ENCODE data around the gene TCF20.

DNA sequence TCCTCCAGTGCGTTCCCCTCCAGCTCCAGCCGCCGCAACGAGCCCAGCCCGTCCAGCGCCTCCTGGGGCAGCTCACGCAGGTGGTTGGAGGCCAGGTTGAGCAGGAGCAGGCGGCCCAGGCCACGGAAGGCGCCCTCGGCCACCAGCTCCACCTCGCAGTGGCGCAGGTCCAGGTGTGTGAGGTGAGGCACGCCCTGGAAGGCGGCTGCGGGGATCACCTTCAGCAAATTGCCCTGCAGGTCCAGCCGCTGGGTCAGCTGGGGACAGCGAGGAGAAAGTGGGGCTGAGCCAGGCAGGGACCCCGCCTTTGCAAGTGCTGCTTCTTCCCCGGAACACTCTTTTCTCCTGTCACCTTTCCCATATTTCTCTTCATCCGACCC lies 2.1 kb downstream of the CHADL start:
- PRO-cap, result no peak
- RRBS, result no CpG with 5 or more reads among the region's 21 CpGs

DNA sequence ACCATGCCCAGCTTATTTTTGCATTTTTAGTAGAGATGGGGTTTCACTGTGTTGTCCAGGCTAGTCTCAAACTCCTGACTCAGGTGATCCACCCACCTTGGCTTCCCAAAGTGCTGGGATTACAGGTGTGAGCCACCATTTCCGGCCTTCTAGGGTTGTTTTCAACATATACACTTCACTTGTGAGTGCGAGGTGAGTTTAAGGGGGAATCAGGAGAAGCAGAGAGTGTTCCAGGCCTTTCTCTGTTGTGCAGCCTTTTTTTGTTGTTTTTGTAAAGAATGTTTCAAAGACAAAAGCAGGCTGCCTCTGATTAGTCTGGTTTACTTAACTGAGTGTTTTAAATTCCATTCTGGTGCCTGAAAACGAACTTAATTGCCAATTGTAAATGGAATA lies 4.4 kb upstream of the RANGAP1 start:
- PRO-cap, result unidirectional peak, plus-strand start at position 195 of the sequence
- RRBS, result no CpG with 5 or more reads among the region's 3 CpGs

- PRO-cap, result no peak
- RRBS, result 95% methylated on average over 3 of the region's 7 CpGs
Measured at GRCh38 chr22:41305529-41306241, 4.4 kb downstream of the ZC3H7B start.

GRCh38 chr22:41380844-41381340 lies 850 bp upstream of the TEF start:
- PRO-cap, result bidirectional peak, plus-strand start at chr22:41381009, minus-strand start at chr22:41380959; bidirectional peak, plus-strand start at chr22:41381462, minus-strand start at chr22:41381286
- RRBS, result no CpG with 5 or more reads among the region's 27 CpGs

DNA sequence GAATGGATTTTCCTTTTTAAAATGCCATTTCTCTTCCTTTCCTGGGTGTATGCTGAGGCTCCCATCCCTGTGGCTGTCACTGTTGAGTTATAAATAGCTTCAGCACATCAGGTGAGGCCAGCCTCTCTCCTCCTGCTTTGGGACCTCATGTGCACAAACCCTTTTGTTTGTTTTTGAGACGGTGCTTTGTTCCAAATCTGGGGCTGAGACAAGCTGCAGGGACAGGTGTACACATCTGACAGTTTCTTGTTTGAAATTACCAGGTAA lies 1.4 kb downstream of the TEF start:
- PRO-cap, result no peak
- RRBS, result no CpG with 5 or more reads among the region's 1 CpG

GRCh38 chr22:41448235-41448978 lies 1.8 kb upstream of the TOB2 start:
- PRO-cap, result bidirectional peak, plus-strand start at chr22:41448736, minus-strand start at chr22:41448368
- RRBS, result 5% methylated on average over 6 of the region's 30 CpGs

GRCh38 chr22:41478207-41478587 lies 9.3 kb downstream of the ACO2 start:
- PRO-cap, result no peak
- RRBS, result no CpG with 5 or more reads among the region's 3 CpGs

- PRO-cap, result no peak
- RRBS, result no CpG with 5 or more reads among the region's 14 CpGs
Measured at GRCh38 chr22:41522433-41523091, 21.7 kb downstream of the POLR3H start.

DNA sequence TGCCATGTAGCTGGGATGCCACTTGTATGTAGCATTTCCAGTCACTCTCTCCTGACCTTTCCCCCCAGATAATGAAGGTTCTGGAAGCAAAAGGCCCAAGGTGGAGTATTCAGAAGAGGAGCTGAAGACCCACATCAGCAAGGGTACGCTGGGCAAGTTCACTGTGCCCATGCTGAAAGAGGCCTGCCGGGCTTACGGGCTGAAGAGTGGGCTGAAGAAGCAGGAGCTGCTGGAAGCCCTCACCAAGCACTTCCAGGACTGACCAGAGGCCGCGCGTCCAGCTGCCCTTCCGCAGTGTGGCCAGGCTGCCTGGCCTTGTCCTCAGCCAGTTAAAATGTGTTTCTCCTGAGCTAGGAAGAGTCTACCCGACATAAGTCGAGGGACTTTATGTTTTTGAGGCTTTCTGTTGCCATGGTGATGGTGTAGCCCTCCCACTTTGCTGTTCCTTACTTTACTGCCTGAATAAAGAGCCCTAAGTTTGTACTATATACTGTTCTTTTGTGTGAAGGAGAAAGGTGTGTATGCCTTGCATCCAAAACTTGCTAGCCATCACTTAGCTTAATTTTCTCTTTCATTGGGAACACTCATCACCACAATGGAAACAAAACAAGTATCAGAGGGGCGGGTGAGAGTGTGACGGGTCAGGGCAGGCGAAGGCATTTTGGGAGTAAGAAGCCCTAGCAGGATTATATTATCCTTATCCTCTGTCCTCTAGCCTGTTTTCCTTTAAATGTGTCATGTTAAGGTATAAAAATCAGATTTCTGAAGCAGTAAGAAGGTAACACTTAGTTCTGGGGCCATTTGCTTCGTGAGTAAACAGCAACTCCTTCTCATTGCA lies 24.9 kb downstream of the SNU13 start:
- PRO-cap, result no peak
- RRBS, result no CpG with 5 or more reads among the region's 13 CpGs

DNA sequence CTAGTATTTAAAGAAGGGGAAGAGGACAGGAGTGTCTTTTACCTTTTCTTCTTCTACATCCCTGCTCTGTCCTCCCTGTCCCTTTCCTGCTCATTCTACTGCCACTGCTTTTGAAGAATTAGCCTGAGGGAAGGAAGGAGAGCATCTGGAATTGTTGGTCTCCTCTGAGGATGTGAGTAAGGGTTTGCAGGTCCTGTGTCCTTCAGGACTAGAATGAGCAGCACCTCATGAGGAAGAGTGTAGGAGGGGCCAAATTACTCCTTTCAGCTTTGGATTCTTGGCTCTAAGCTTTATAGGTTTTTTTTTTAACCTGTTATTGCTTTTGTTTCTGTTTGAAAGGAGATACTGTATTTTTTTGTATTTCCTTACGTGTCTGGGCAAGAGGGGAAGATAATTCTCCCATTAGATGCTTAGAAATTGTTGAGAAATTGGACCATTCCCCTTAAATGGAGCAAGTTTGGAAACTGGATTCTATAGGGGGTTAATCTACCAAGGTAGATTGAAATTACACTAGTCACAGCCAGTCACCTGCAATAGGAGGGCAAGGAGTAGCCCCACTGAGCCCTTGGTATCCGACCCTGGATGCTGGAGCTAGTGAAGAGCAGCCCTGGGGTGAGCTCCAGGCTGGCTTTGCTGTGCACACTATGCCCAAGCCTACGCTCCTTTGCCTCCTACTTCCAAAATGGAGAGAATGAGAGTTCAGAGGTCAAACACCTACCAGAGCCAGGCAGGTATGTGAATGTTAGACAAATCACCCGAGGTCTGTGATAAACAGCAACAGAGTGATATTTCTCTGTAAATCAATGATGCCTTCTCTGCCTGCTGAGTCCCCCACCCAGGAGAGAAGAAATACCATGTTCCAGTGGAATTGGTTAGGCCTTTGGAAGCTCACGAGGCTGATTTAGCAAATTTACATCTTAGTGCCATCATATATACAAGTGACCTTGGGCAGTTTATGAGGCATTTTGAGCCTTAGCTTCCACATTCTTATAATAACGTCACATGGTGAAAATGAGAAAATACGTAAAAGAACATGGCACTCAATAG lies 23.8 kb downstream of the SNU13 start:
- PRO-cap, result no peak
- RRBS, result no CpG with 5 or more reads among the region's 7 CpGs

DNA sequence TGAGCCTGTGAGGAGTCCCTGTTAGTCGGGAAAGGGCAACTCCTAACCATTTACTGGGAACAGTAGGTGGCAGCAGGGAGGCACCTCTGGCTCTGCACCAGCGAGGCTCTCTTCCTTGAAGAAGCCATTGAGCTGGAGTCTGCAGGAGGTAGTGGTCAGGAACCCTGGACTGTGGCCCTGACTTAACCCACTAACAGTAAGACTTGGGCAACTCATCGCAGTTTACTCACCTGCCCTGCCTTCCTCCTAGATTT lies 47.3 kb downstream of the MEI1 start:
- PRO-cap, result unidirectional peak, plus-strand start at position 127 of the sequence
- RRBS, result no CpG with 5 or more reads among the region's 3 CpGs

GRCh38 chr22:41833394-41834232 lies 708 bp downstream of the SREBF2 start:
- PRO-cap, result bidirectional peak, plus-strand start at chr22:41833497, minus-strand start at chr22:41833364; bidirectional peak, plus-strand start at chr22:41833893, minus-strand start at chr22:41833754
- RRBS, result 2% methylated on average over 30 of the region's 92 CpGs

DNA sequence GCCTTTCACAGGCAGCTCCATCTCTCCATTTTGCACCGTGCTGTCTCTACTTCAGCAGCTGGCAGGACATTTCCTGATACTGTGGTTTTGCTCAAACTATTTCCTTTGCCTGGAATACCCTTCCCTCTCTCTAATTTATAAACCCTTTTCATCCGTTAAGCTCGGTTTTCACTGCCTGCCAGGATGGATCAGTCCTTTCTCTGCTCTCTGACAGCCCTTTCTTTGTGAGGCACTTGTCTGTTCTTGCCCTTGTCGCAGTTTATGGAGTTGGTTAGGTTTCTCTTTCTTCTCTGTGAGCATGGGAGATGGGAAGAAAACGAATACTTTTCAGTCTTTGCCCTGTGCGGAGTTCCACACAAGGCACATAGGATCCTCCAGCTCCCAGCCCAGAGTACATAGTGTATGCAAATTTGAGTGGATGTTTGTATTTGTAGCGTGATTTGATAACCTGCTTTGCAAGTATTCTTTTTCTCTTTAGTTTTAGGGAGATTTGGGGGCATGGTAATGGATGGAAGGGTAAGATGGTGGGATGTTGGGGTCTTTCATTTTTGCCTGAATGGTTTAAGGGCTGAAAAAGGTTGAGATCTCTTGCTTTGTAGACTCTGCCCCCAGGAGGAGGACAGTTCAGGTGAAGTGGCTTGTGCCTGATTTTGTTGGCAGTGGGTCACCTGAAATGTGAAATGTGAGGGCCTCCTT lies 13.9 kb downstream of the SREBF2 start:
- PRO-cap, result no peak
- RRBS, result no CpG with 5 or more reads among the region's 7 CpGs

- PRO-cap, result no peak
- RRBS, result over 99% methylated on average over 5 of the region's 30 CpGs
Measured at GRCh38 chr22:41904547-41905517, 10.0 kb downstream of the SHISA8 start.

GRCh38 chr22:41925451-41926531 lies 815 bp downstream of the TNFRSF13C start:
- PRO-cap, result bidirectional peak, plus-strand start at chr22:41926465, minus-strand start at chr22:41926182
- RRBS, result 4% methylated on average over 13 of the region's 57 CpGs

- PRO-cap, result no peak
- RRBS, result no CpG with 5 or more reads among the region's 7 CpGs
Measured at GRCh38 chr22:42072437-42073052, 1.5 kb upstream of the PHETA2 start.

- PRO-cap, result no peak
- RRBS, result no CpG with 5 or more reads among the region's 13 CpGs
Measured at GRCh38 chr22:42091330-42091771, 779 bp upstream of the NDUFA6 start.

- PRO-cap, result bidirectional peak, plus-strand start at chr22:42270426, minus-strand start at chr22:42270247; bidirectional peak, plus-strand start at chr22:42270798, minus-strand start at chr22:42270653
- RRBS, result 3% methylated on average over 49 of the region's 121 CpGs
Measured at GRCh38 chr22:42270106-42271062, at the start of gene TCF20. TSS of gene TCF20 (minus strand) at chr22:42270653.

DNA sequence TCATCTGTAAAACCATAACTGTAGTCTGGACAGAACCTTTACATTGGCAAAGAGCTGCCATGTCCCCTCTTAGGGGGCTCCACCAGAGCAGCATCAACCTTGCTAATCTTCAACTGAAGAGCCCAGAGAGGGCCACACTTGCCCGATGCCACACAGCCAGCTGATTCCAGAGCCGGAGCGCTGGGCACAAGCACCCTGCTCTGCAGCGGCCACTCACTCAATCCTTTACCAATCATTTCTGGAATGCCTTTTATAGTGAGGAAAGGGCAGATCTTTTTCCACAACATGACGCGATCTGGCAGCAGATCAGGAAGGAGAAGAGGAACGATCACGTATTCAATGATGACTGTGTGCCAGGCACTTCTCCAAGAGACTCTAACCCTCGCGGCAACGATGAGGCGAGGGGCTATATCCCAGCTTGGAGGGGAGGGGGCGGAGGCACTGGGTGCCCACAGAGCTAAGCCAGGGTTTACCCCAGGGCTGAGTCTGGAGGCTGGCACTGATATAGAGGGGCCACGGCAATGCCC lies 56.3 kb upstream of the TCF20 start:
- PRO-cap, result no peak
- RRBS, result no CpG with 5 or more reads among the region's 14 CpGs

DNA sequence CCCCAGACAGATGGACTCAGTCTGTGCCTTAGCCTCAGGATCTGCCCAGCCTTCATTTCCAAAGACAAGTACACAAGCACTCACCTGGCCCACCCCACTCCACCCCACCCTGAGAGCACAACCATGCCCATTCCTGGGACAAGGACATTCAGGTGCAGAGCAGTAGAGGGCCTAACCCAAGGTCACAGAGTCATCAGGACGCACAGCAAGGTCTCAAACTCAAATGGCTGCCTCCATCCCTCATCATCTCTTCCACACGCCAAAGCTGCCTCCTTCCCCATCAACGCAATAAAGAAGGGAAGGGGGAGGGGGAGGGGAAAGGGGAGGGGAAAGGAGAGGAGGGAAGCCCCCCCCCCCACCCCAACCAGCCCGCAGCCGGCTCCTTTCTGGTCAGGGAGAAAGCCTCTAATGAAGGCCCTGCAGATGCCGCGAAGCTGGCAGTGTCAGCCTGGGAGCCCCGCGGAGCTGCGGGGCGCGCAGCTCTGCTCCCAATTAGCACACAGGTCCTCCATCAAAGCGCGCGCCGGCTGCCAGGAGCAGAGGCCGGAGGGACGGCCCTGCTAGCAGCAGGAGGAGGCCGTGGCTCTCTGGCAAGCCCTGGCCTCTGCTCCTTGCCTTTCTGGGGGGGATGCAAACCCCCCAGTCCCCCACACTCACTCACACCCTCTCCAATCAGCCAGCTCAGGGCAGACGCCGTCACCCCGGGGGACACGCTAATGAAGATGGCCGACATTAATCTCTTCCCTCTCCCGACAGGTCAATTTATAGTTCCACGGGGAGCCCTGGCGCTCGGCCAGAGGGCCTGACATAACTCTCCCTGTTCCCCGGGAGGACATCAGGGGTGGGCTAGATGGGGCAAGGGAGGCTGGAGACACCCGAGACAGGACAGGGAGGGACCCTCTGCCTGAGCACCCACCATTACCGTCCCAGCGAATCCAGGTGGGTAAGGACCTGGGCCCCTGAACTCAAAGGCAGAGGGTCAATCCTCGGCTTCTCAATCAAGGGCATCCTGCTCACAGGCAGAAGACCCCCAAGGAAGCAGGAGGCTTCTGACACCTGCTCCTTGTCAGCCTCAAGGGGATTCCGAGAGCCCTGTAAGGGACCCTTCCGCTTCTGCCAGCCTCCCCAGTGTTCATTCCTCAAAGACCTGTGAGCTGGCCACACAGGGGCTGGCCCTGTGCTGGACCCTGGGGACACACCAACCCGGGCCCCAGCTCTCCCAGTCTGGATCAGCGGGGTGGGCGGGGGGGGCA lies 70.5 kb upstream of the TCF20 start:
- PRO-cap, result no peak
- RRBS, result 100% methylated on average over 1 of the region's 38 CpGs